Parotid gland (tissue), 1 donor: ENCODE data around the gene TRIP12.

DNA sequence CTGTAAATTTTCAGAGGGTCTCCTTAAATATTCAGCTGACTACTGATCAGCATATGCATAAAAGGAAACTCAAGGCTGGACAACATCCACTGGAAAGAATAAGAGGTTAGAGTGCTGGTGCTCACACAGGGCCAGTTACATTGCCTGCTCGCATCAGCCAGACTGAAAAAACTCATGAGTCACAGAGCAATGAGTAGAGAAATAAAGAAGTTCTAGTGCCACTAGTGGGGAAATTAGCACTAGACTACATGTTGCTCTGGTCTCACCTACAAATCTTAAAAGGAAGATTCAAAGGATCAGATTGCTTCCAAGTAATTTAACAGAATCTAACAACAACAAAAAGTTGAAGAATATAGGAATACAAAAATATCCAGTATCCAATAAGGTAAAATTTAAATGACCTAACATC is 106.2 kb downstream of the PID1 start:
- PRO-cap, result no peak

DNA sequence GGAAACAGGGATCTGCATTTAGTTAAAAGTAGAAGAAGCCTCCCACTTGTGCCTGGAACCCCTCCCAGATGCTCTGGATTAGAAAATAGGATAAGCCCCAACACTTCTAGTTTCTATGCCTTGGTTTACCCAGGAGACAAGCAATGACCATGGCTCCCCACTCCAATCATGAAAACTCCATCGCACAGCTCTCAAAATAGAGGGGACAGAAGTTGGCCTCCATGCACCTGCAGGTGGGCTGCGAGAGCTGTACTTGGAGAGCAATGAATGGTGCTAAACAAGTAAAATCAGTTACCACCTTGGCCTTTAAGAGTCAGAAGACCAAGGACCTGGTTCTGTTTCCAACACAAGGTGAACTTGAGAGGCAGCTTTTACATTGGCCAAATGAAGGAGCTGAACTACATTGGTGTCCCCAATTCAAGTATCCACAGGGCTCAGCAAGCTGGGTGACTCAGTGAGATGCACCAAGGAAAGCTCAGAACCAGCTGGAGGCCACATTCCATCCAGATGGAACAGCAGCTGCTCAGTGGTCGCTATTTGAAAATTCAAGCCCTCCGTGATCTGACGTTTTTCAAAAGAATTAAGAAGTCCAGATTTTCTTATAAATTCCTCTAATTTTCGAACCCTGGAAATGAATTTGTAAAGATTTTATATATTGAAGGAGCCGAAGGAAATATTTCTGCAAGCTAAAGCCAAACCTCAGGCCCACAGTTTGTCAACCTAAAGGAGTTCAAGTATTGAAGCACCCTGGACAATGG is 15.2 kb downstream of the PID1 start:
- PRO-cap, result no peak

DNA sequence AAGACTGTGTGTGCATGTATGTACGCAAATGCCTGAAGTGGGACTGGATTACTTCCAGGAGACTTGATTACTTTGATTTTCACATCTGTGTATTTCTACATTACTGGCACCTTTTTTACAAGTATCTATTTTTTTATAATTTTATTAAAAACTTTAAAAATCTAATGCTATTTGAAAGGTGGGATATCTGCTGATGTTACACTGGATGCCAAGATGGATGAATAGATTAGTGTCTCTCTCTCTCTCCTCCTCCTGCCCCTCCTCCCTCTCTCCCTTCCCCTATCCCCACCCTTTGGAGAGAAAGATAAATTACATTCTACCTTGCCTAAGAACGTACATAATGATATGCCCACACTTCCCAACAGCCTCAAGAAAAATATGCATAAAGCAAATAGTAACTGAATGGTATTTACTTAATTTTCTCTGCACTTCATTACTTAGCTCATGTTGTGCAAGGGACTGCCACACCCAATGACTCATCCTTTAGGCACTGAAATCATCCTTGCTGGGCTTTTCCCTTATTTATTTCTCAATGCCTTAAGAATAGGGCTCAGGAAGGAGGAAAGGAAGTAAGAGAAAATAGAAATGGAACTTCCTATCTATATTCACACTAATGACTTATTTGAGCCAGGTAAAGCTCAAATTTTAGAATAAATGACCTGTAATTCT is 137.2 kb upstream of the PID1 start:
- PRO-cap, result no peak

GRCh38 chr2:229714860-229715686 is 718 bp upstream of the DNER start:
- PRO-cap, result no peak

- PRO-cap, result no peak
Observed at GRCh38 chr2:229791699-229792475, 77.5 kb upstream of the DNER start.

- PRO-cap, result no peak
Observed at GRCh38 chr2:229792984-229793266, 78.6 kb upstream of the DNER start.

- PRO-cap, result unidirectional peak, minus-strand start at chr2:229921992; unidirectional peak, minus-strand start at chr2:229922061
Observed at GRCh38 chr2:229921554-229922346, at the start of gene TRIP12. Gene TRIP12, minus strand, starts transcription at chr2:229922009.

- PRO-cap, result no peak
Observed at GRCh38 chr2:229922673-229923500, 584 bp downstream of the FBXO36 start.

GRCh38 chr2:230217421-230217899 is 2.3 kb downstream of the SP110 start:
- PRO-cap, result no peak

- PRO-cap, result no peak
Observed at GRCh38 chr2:230220436-230220635, 552 bp upstream of the SP110 start.

- PRO-cap, result unidirectional peak, minus-strand start at chr2:230226384
Observed at GRCh38 chr2:230226258-230226747, 767 bp downstream of the SP140 start.

DNA sequence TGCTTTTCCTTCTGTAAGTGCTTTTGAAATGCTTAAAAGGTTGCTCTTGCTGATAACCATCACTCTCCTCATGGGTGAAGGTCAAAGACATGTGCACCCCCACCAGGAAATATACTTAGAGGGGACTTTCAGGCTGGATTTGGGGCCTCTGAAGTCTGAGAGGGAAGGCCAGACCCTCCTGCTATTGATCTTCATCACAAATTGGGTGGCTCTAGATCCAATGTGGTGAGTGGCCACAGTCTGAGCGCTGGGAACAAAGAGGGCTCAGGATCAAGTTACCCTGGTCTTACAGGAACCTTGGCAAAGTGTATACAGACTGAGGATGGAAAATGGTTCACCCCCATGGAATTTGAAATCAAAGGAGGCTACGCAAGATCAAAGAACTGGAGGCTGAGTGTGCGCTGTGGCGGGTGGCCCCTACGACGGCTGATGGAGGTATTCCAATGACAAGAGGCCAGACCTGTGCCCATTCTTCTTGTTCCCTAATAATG is 24.2 kb upstream of the SP100 start:
- PRO-cap, result no peak

DNA sequence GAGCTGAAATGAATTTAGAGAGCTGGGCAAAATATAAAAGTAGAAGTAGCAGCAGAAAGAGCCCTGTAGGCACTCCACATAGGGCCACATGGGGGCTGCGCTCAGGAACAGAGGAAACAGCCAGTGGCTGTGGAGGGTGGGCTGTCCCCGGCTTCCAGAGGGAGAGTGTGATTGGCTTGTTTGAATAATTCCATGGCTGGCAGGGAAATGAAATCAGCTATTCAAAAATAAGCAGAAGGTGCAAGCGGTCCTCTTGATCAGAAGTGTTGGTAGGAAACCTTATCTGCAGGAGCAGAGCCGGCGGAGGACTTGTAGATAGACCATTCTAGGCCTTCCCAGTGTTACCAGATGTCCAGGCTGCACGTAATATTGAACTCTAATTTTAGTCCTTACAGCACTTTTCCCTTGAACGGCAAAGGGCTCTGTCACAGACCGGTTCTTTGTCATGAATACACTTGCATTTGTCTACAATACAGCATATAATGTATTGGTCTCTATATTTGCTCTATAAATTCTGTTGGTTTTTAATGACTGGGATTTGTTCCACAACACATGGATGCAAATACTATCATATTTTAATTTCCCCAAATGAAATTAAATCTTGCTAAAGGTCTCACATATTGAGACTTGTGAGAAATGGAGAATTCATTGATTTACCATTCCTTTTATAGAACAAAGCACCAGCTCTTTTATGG is 17.2 kb upstream of the SP100 start:
- PRO-cap, result no peak

DNA sequence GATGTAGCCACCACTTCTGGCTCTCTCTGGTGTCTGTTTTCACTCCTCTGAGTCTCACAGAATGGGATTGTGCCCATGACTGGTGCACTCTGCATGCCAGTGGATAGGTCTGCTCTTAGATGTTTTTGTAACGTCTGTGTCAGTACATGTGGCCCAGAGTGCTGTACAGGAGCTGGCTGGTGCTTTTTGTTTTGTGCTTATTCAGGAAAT is 6.8 kb upstream of the SP100 start:
- PRO-cap, result no peak

- PRO-cap, result no peak
Observed at GRCh38 chr2:230441297-230441991, 25.4 kb downstream of the SP100 start.

GRCh38 chr2:230527217-230527878 is 111.3 kb downstream of the SP100 start:
- PRO-cap, result no peak

- PRO-cap, result no peak
Observed at GRCh38 chr2:230582946-230583482, 129.6 kb upstream of the CAB39 start.

GRCh38 chr2:230602515-230602965 is 110.1 kb upstream of the CAB39 start:
- PRO-cap, result no peak

DNA sequence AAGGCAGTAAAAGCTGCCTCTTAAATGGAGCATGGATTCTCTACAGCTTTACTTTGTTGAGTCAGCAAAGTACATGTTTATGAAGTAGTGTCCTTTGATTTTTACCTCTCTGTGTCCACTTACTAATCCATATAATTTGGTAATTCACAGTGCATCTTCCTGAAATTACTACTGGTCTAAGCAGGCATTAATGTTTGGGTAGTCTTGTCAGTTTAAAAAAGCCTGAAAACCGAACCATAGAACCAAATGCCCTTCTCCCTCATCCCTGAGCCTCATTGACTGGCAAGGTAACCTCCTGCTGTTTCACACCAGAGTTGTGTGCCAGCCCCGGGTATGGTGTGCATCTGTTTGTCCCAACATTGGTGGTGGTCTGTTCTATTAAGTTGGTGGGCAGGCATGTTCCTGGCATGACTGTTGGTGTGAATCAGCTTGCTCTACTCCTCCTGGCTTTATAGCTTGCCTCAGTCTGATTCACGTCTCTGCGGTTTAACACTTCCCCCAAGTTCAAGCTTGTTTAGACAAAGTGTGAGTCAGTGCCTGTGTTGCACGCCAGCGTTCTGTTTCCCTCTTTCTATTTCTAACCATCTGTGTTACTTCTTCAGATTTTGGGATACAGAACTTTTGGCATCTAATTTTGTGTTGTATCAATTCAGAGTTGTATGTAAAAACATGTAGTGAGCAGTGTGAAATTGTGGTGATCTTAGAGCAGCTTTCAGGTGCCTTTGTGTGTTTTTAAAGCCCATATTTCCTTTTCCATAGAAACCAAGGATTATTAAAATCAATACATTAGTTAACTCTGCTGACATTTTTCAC is 70.8 kb upstream of the ITM2C start:
- PRO-cap, result no peak

DNA sequence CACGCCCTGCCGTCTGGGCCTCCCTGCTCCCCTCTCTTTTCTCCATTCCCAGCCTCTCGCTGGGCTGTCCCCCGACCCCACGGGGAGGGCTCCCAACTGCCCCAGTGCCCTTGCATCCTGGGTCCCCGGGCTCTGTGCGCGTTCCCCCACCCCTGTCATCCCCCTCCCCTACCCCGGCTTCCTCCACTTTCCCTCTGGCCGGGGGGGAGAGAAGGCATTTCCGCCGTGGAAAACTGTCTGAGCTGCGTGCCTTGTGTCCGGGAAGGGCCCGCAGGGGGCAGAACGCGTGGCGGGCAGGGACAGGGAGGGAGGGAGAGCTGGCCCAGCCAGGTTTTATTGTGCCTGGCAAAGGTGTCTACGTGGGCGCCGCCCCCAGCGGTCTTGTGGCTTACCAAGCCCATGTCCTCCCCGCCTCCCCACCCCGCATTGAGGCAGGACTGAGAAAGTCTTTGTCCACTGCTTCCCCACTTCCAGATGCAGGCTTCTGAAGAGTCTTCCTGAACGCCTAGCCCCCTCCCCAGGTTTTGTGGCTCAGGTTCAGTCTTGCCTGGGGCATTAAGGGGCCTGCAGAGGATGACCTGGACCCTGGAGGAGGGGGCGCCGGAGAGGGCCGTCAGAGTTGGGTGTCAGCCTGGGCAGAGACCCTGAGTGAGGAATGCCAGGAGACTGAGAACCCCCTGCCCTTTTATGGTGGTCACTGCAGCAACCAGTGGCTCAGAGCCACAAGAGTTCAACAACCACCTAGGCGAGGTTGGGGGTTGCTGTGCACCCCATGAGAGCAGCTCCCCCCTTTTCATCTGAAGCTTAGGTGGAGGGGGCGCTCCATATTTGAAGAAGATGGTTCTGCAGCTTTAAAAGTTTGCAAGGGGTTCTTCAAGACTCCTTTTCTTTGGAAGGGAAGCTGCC is 1.3 kb downstream of the ITM2C start:
- PRO-cap, result no peak